K562 (cell line): ENCODE data around the genes MAP3K1, SETD9, MIER3 and GAPT.

DNA sequence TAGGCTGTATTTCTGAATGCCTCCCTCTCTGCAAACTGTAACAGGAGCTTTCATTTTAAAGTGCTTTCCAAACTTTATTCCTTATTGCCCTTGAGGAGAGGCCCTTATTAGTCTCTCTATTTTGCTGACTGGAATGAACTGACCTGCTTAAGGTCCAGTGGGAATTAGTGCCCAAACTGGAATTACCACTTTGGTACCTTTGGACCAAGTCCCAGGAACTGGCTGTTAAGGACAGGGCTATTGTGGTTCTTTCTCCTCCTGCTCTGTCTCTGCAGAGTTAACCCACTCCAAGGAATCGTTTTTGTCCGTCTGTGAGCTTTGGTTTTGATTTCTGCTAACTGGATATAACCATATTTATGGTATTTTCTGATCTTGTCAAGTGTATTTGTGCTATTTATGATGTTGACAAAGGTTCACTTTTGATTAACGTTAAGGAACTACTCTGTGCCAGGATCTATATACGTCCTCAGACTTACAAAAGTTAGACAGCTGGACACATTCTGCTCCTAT is 189.0 kb upstream of the ANKRD55 start:
- RAMPAGE, long total RNA = no peak
- RRBS = no CpG with 5 or more reads among the region's 4 CpGs
PRO-cap:
- standard = no peak
- CoPRO, capped RNA only, 2 experiments = no peak in any of the 2 experiments
- CoPRO, capped and uncapped RNA, 2 experiments = no peak in any of the 2 experiments
- CoPRO, uncapped RNA only, 2 experiments = no peak in any of the 2 experiments
CAGE:
- cytosol, long polyA plus RNA = no peak
- long polyA plus RNA = no peak
- nucleolus, long total RNA = no peak
- nucleus, long polyA plus RNA = no peak

DNA sequence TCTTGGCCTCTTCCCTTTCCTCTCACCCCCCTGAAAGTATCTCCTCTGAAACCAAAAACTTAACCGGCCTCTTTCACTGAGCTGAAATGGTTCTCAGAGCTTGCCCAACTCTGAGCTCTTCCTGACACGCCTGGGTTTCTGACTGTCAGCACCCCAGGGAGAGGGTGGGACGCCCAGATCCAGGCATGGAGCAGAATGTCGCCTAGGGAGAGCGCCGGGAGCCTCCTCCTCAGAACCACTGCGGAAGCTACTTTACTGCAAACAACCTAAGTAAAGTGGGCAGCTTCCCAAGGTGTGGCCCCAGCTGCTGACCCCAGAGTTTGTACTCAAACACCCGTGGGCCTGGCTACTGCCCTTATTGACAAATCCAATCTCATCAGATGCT is 226.2 kb upstream of the MAP3K1 start:
- RAMPAGE, long total RNA = no peak
- RRBS = no CpG with 5 or more reads among the region's 8 CpGs
PRO-cap:
- standard = no peak
- CoPRO, capped RNA only, 2 experiments = no peak in any of the 2 experiments
- CoPRO, capped and uncapped RNA, 2 experiments = no peak in any of the 2 experiments
- CoPRO, uncapped RNA only, 2 experiments = no peak in any of the 2 experiments
CAGE:
- cytosol, long polyA plus RNA = no peak
- long polyA plus RNA = no peak
- nucleolus, long total RNA = no peak
- nucleus, long polyA plus RNA = no peak

DNA sequence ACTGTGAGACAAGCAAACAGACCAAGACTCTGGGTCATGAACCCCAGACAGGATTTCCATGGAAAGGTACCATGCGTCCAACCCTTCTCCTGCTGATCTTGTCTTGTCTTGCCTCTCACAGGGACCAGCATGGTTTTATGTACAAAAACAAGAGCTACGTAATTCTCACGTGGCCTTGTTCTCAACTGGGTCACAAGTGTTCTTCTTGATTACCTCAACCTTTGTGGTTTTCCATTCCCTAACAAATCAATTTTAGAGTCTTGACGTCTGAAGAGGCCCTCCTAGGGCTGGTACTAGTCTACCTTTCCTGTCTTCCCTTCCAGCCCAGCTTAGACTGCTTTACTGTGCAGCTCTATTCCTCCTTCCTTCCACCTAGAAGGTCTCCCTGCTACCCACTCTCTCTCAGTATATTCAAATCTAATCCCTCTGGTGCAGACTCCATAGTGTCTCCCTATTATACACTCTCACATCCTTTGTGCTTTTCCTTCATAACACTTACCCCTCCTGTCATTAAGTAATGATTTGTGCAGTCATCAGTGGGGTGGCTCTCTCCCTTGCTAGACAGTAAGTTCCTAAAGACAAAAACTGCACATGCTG is 176.4 kb upstream of the MAP3K1 start:
- RAMPAGE, long total RNA = no peak
- RRBS = no CpG with 5 or more reads among the region's 4 CpGs
PRO-cap:
- standard = no peak
- CoPRO, capped RNA only, 2 experiments = no peak in any of the 2 experiments
- CoPRO, capped and uncapped RNA, 2 experiments = no peak in any of the 2 experiments
- CoPRO, uncapped RNA only, 2 experiments = no peak in any of the 2 experiments
CAGE:
- cytosol, long polyA plus RNA = no peak
- long polyA plus RNA = no peak
- nucleolus, long total RNA = no peak
- nucleus, long polyA plus RNA = no peak

GRCh38 chr5:56640971-56641448 is 174.3 kb upstream of the MAP3K1 start:
- RAMPAGE, long total RNA = no peak
- RRBS = no CpG with 5 or more reads among the region's 2 CpGs
PRO-cap:
- standard = no peak
- CoPRO, capped RNA only, 2 experiments = no peak in any of the 2 experiments
- CoPRO, capped and uncapped RNA, 2 experiments = no peak in any of the 2 experiments
- CoPRO, uncapped RNA only, 2 experiments = no peak in any of the 2 experiments
CAGE:
- cytosol, long polyA plus RNA = no peak
- long polyA plus RNA = no peak
- nucleolus, long total RNA = no peak
- nucleus, long polyA plus RNA = no peak

- RAMPAGE, long total RNA = no peak
- RRBS = no CpG with 5 or more reads among the region's 4 CpGs
PRO-cap:
- standard = no peak
- CoPRO, capped RNA only, 2 experiments = no peak in any of the 2 experiments
- CoPRO, capped and uncapped RNA, 2 experiments = no peak in any of the 2 experiments
- CoPRO, uncapped RNA only, 2 experiments = no peak in any of the 2 experiments
CAGE:
- cytosol, long polyA plus RNA = no peak
- long polyA plus RNA = no peak
- nucleolus, long total RNA = no peak
- nucleus, long polyA plus RNA = no peak
Observed at GRCh38 chr5:56733590-56734079, 81.7 kb upstream of the MAP3K1 start.

- RAMPAGE, long total RNA = no peak
- RRBS = 2% methylated on average over 45 of the region's 96 CpGs
PRO-cap:
- standard = bidirectional peak, plus-strand start at chr5:56815571, minus-strand start at chr5:56815220
- CoPRO, capped RNA only, 2 experiments = peak in 2 of 2 experiments; most common plus-strand start chr5:56815549 (in 1); most common minus-strand start chr5:56815224 (in 1)
- CoPRO, capped and uncapped RNA, 2 experiments = peak in 2 of 2 experiments; most common plus-strand start chr5:56815553 (in 2); most common minus-strand start chr5:56815224 (in 2)
- CoPRO, uncapped RNA only, 2 experiments = peak in 1 of 2 experiments; most common plus-strand start chr5:56815553 (in 1); most common minus-strand start chr5:56815246 (in 1)
CAGE:
- cytosol, long polyA plus RNA = no peak
- long polyA plus RNA = no peak
- nucleolus, long total RNA = no peak
- nucleus, long polyA plus RNA = no peak
Observed at GRCh38 chr5:56814819-56815675, at the start of gene MAP3K1. TSS of gene MAP3K1 (plus strand) at chr5:56815549.

GRCh38 chr5:56829009-56829497 is 13.7 kb downstream of the MAP3K1 start:
- RAMPAGE, long total RNA = no peak
- RRBS = no CpG with 5 or more reads among the region's 10 CpGs
PRO-cap:
- standard = no peak
- CoPRO, capped RNA only, 2 experiments = no peak in any of the 2 experiments
- CoPRO, capped and uncapped RNA, 2 experiments = no peak in any of the 2 experiments
- CoPRO, uncapped RNA only, 2 experiments = no peak in any of the 2 experiments
CAGE:
- cytosol, long polyA plus RNA = no peak
- long polyA plus RNA = no peak
- nucleolus, long total RNA = no peak
- nucleus, long polyA plus RNA = no peak

DNA sequence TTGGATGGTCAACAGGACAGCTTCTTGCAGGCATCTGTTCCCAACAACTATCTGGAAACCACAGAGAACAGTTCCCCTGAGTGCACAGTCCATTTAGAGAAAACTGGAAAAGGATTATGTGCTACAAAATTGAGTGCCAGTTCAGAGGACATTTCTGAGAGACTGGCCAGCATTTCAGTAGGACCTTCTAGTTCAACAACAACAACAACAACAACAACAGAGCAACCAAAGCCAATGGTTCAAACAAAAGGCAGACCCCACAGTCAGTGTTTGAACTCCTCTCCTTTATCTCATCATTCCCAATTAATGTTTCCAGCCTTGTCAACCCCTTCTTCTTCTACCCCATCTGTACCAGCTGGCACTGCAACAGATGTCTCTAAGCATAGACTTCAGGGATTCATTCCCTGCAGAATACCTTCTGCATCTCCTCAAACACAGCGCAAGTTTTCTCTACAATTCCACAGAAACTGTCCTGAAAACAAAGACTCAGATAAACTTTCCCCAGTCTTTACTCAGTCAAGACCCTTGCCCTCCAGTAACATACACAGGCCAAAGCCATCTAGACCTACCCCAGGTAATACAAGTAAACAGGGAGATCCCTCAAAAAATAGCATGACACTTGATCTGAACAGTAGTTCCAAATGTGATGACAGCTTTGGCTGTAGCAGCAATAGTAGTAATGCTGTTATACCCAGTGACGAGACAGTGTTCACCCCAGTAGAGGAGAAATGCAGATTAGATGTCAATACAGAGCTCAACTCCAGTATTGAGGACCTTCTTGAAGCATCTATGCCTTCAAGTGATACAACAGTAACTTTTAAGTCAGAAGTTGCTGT is 27.3 kb upstream of the SETD9 start:
- RAMPAGE, long total RNA = no peak
- RRBS = no CpG with 5 or more reads among the region's 2 CpGs
PRO-cap:
- standard = no peak
- CoPRO, capped RNA only, 2 experiments = no peak in any of the 2 experiments
- CoPRO, capped and uncapped RNA, 2 experiments = no peak in any of the 2 experiments
- CoPRO, uncapped RNA only, 2 experiments = peak in 1 of 2 experiments; most common plus-strand start position 379 of the sequence (in 1)
CAGE:
- cytosol, long polyA plus RNA = no peak
- long polyA plus RNA = no peak
- nucleolus, long total RNA = no peak
- nucleus, long polyA plus RNA = no peak

DNA sequence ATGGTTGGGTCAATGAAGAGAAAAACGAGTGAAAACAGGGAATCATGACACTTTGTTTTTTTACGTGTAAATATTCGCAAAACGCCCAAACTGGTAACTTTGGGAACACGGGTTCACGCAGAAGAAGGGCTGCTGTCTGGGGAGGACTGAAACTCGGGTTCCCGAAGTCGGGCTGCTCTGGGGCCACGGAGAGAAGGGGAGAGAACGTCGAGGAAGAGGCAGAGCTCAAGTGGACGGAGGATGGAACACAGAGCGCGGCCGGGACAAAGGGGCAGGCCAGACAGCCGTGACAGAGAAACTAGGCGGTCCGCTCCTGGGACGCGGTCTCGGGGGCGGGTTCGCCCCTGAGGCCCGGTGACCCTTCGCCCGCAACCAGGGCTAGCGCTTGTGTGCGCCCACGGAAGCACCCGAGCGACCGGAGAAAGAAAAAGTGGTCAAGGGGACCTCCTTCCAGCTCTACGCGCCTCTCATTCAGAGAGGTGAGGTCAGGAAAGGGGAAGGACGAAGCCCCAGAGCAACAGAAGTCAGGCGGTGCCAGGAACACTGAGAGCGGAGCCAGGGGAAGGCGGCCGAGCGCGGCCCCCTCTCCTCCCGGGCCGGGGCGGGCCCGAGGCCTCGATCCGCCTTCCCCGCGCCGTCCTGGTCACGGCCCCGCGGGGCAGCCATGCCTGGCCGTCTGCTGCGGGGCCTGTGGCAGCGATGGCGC is at the start of gene SETD9:
TSS of gene SETD9 (plus strand) at position 615 of the 706 bp plus-strand sequence.
- RAMPAGE, long total RNA = no peak
- RRBS = 2% methylated on average over 16 of the region's 58 CpGs
PRO-cap:
- standard = bidirectional peak, plus-strand start at position 279 of the sequence, minus-strand start at position 231 of the sequence; bidirectional peak, plus-strand start at position 637 of the sequence, minus-strand start at position 473 of the sequence
- CoPRO, capped RNA only, 2 experiments = peak in 2 of 2 experiments; most common plus-strand start position 625 of the sequence (in 1); most common minus-strand start position 473 of the sequence (in 1)
- CoPRO, capped and uncapped RNA, 2 experiments = no peak in any of the 2 experiments
- CoPRO, uncapped RNA only, 2 experiments = peak in 1 of 2 experiments; most common plus-strand start position 637 of the sequence (in 1); most common minus-strand start position 371 of the sequence (in 1)
CAGE:
- cytosol, long polyA plus RNA = no peak
- long polyA plus RNA = no peak
- nucleolus, long total RNA = no peak
- nucleus, long polyA plus RNA = no peak

DNA sequence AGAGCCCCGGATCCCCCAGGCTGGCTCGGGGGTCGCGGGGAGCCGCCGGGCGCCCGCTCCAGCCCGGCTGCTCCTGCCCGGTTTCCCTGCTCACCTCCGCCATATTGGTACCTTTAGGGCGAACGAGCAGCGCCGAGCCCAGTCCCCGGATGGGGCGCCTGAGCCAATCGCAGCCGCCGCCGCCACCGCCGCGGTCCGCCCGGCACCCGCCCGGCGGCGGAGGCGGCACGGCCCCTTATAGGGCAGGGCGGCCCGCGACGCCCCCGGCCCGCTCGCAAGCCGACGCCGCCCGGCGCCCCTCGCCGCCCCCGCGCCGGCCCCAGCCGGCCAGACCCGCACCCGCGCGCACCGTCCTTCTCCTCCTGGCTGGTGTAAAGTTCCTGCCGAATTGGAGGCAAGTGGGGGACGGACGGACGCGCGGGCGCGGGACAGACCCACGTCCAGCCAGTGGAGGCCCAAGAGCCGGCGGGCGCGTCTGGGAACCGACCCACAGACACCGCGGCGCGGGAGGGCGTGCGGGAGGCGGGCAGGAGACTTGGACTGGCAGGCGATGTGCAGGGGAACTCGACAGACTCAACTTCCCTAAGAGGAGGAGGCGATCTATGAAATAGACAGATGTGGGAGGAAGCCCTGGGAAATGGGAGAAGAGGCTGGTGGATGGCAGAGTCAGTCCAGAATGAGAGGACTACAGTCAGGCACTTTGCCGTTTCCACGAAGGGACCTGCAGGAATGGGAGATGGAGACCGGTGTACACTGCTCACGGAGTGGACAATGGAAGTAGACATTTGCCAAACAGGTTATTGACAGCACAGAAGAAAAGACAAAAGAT is at the start of gene MIER3:
TSS of gene MIER3 (minus strand) at position 124 of the 829 bp plus-strand sequence.
- RAMPAGE, long total RNA = start-site peak on the minus strand centred at position 126 of the sequence, 29 bp wide, 48 and 47 reads in 2 replicates
- RRBS = 2% methylated on average over 28 of the region's 83 CpGs
PRO-cap:
- standard = bidirectional peak, plus-strand start at position 238 of the sequence, minus-strand start at position 106 of the sequence; bidirectional peak, plus-strand start at position 374 of the sequence, minus-strand start at position 331 of the sequence
- CoPRO, capped RNA only, 2 experiments = peak in 2 of 2 experiments; most common plus-strand start position 238 of the sequence (in 2); most common minus-strand start position 106 of the sequence (in 2)
- CoPRO, capped and uncapped RNA, 2 experiments = peak in 2 of 2 experiments; most common plus-strand start position 238 of the sequence (in 2); most common minus-strand start position 106 of the sequence (in 2)
- CoPRO, uncapped RNA only, 2 experiments = peak in 1 of 2 experiments; most common plus-strand start position 191 of the sequence (in 1); most common minus-strand start position 109 of the sequence (in 1)
CAGE:
- cytosol, long polyA plus RNA = no peak
- long polyA plus RNA = start-site peak on the minus strand centred at position 114 of the sequence, 5 bp wide, 546 and 898 reads in 2 replicates
- nucleolus, long total RNA = no peak
- nucleus, long polyA plus RNA = no peak

DNA sequence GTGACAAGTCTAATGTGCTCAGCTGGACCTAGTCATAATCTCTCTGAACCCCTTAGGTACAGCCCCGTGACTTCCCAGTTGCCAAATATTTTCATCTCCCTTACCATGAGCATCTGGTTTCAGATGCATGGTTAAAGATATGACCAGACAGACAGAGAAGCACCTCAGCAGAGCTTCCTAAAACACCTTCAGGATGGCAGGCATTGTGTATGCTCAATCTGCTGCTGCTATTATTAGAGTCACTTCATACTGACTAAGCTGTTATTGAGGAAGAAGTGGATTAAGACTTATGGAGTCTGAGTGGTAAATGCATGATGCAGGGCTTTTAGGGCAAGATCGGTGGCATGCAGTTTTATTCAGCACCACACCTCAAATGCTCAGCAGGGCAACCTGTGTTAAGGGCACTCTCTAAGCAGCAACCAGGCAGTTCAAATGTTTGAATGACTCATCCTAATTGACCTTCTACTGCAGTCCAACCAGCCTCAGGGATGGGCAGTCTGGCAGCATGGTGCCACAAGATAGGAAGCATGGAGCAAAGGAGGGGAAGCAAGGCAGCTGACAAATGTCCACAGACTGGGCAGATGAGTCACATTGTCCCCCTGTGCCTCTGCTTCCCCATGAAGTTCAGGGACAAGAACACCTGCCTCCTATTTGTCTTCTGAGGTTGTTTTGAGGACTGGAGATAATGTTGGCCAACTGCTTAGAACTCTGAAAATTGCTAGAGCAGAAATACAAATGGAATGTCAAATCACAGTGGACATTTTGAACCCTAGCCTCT is 80.2 kb upstream of the MIER3 start:
- RAMPAGE, long total RNA = no peak
- RRBS = no CpG with 5 or more reads among the region's 2 CpGs
PRO-cap:
- standard = no peak
- CoPRO, capped RNA only, 2 experiments = no peak in any of the 2 experiments
- CoPRO, capped and uncapped RNA, 2 experiments = no peak in any of the 2 experiments
- CoPRO, uncapped RNA only, 2 experiments = no peak in any of the 2 experiments
CAGE:
- cytosol, long polyA plus RNA = no peak
- long polyA plus RNA = no peak
- nucleolus, long total RNA = no peak
- nucleus, long polyA plus RNA = no peak

DNA sequence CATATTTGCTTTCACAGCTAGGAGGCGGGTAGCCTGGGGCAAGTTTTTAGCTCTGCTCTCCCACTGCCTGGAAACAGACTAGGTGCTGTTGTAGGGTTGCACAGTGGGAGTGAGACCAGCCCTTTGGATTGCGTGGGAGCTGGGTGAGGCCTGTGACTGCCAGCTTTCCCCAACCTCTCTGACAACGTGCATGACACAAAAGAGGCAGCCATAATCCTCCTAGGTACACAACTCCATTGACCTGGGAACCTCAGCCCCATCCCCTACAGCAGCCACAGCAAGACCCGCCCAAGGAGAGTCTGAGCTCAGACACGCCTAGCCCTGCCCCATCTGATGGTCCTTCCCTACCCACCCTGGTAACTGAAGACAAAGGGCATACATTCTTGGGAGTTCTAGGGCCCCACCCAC is 78.7 kb upstream of the GPBP1 start:
- RAMPAGE, long total RNA = no peak
- RRBS = no CpG with 5 or more reads among the region's 5 CpGs
PRO-cap:
- standard = no peak
- CoPRO, capped RNA only, 2 experiments = no peak in any of the 2 experiments
- CoPRO, capped and uncapped RNA, 2 experiments = no peak in any of the 2 experiments
- CoPRO, uncapped RNA only, 2 experiments = no peak in any of the 2 experiments
CAGE:
- cytosol, long polyA plus RNA = no peak
- long polyA plus RNA = no peak
- nucleolus, long total RNA = no peak
- nucleus, long polyA plus RNA = no peak

DNA sequence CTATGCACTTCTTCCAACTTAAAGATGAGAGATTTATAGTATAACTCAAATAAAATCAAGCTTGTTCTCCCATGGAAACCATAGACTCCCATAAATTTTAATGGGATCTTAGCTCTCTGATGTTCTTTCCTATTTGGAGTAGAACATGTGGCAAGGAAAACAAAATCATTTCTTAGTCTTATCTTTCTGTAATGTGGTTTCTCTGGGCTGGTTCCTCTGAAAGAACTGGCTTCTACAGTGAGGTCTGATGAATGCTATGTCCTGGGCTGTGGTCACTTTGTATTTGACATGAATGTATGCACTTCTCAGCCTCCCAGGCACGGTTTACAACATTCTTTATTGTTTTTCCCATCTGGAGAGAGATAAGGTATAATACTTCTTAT is 47.1 kb downstream of the ACTBL2 start:
- RAMPAGE, long total RNA = no peak
- RRBS = no CpG with 5 or more reads among the region's 1 CpG
PRO-cap:
- standard = no peak
- CoPRO, capped RNA only, 2 experiments = no peak in any of the 2 experiments
- CoPRO, capped and uncapped RNA, 2 experiments = no peak in any of the 2 experiments
- CoPRO, uncapped RNA only, 2 experiments = no peak in any of the 2 experiments
CAGE:
- cytosol, long polyA plus RNA = no peak
- long polyA plus RNA = no peak
- nucleolus, long total RNA = no peak
- nucleus, long polyA plus RNA = no peak

GRCh38 chr5:57566794-57567388 is 84.3 kb upstream of the ACTBL2 start:
- RAMPAGE, long total RNA = no peak
- RRBS = no CpG with 5 or more reads among the region's 6 CpGs
PRO-cap:
- standard = no peak
- CoPRO, capped RNA only, 2 experiments = no peak in any of the 2 experiments
- CoPRO, capped and uncapped RNA, 2 experiments = no peak in any of the 2 experiments
- CoPRO, uncapped RNA only, 2 experiments = no peak in any of the 2 experiments
CAGE:
- cytosol, long polyA plus RNA = no peak
- long polyA plus RNA = no peak
- nucleolus, long total RNA = no peak
- nucleus, long polyA plus RNA = no peak

GRCh38 chr5:57889399-57889941 is 406.9 kb upstream of the ACTBL2 start:
- RAMPAGE, long total RNA = no peak
- RRBS = no CpG with 5 or more reads among the region's 6 CpGs
PRO-cap:
- standard = no peak
- CoPRO, capped RNA only, 2 experiments = no peak in any of the 2 experiments
- CoPRO, capped and uncapped RNA, 2 experiments = no peak in any of the 2 experiments
- CoPRO, uncapped RNA only, 2 experiments = no peak in any of the 2 experiments
CAGE:
- cytosol, long polyA plus RNA = no peak
- long polyA plus RNA = no peak
- nucleolus, long total RNA = no peak
- nucleus, long polyA plus RNA = no peak

- RAMPAGE, long total RNA = no peak
- RRBS = no CpG with 5 or more reads among the region's 13 CpGs
PRO-cap:
- standard = no peak
- CoPRO, capped RNA only, 2 experiments = no peak in any of the 2 experiments
- CoPRO, capped and uncapped RNA, 2 experiments = no peak in any of the 2 experiments
- CoPRO, uncapped RNA only, 2 experiments = no peak in any of the 2 experiments
CAGE:
- cytosol, long polyA plus RNA = no peak
- long polyA plus RNA = no peak
- nucleolus, long total RNA = no peak
- nucleus, long polyA plus RNA = no peak
Observed at GRCh38 chr5:58458556-58459350, 1.1 kb downstream of the PLK2 start.

DNA sequence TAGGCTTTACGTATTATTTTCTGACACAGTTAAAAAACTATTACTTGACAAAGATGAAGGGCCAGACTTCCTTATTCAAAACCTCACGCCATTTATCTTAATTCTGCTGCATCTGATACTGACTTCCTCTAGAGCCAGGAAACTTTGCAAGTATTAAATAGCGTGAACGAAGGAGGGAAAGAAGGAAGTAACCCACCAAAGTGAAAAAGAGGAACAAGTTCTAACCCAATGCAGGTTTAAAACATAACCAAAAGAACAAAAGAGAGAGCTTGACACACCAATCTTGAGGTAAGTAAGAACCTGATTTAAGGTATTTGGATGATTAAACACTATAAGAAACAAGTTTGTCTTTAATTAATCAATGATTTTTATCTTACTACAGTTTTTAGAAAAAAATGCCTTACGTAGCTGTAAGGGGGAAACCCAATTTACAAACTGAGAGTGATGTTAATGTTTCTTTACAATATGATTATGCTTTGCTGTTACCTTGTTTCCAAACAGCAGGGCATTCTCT is at the start of gene GAPT:
TSS of gene GAPT (plus strand) at position 182 of the 514 bp plus-strand sequence.
- RAMPAGE, long total RNA = no peak
- RRBS = no CpG with 5 or more reads among the region's 5 CpGs
PRO-cap:
- standard = no peak
- CoPRO, capped RNA only, 2 experiments = no peak in any of the 2 experiments
- CoPRO, capped and uncapped RNA, 2 experiments = no peak in any of the 2 experiments
- CoPRO, uncapped RNA only, 2 experiments = no peak in any of the 2 experiments
CAGE:
- cytosol, long polyA plus RNA = no peak
- long polyA plus RNA = no peak
- nucleolus, long total RNA = no peak
- nucleus, long polyA plus RNA = no peak

- RAMPAGE, long total RNA = no peak
- RRBS = no CpG with 5 or more reads among the region's 1 CpG
PRO-cap:
- standard = no peak
- CoPRO, capped RNA only, 2 experiments = no peak in any of the 2 experiments
- CoPRO, capped and uncapped RNA, 2 experiments = no peak in any of the 2 experiments
- CoPRO, uncapped RNA only, 2 experiments = no peak in any of the 2 experiments
CAGE:
- cytosol, long polyA plus RNA = no peak
- long polyA plus RNA = no peak
- nucleolus, long total RNA = no peak
- nucleus, long polyA plus RNA = no peak
Observed at GRCh38 chr5:59212978-59213502, 630.2 kb downstream of the RAB3C start.